LNCaP clone FGC (cell line): ENCODE measurements around the genes YEATS2, PARL, HTR3D, EIF2B5 and ABCF3.

DNA sequence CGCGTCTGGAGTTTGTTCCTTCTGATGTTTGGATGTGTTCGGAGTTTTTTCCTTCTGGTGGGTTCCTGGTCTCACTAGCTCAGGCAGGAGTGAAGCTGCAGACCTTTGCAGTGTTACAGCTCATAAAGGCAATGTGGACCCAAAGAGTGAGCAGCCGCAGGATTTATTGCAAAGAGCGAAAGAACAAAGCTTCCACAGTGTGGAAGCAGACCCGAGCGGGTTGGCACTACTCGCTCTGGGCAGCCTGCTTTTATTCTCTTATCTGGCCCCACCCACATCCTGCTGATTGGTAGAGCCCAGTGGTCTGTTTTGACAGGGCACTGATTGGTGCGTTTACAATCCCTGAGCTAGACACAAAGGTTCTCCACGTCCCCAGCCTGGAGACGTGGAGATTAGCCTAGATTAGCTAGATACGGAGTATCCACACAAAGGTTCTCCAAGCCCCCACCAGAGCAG is 3.8 kb upstream of the MCCC1 start:
- RRBS, 2 experiments = no CpG with 5 or more reads among the region's 12 CpGs

- RRBS, 2 experiments = no CpG with 5 or more reads among the region's 27 CpGs
These were observed 16.8 kb upstream of the MCCC1 start for GRCh38 chr3:183115946-183116665.

- RRBS, 2 experiments = no CpG with 5 or more reads among the region's 14 CpGs
These were observed 41.0 kb upstream of the B3GNT5 start for GRCh38 chr3:183212024-183212460.

GRCh38 chr3:183212461-183213116 is 40.5 kb upstream of the B3GNT5 start:
- RRBS, 2 experiments = no CpG with 5 or more reads among the region's 8 CpGs

- RRBS, 2 experiments = no CpG with 5 or more reads among the region's 7 CpGs
These were observed 5.6 kb downstream of the B3GNT5 start for GRCh38 chr3:183258466-183259151.

- RRBS, 2 experiments = no CpG with 5 or more reads among the region's 8 CpGs
These were observed 42.2 kb downstream of the KLHL6 start for GRCh38 chr3:183513187-183513913.

- RRBS, 2 experiments = no CpG with 5 or more reads among the region's 3 CpGs
These were observed 7.2 kb downstream of the KLHL6 start for GRCh38 chr3:183548062-183548886.

GRCh38 chr3:183553670-183554287 is 1.7 kb downstream of the KLHL6 start:
- RRBS, 2 experiments = no CpG with 5 or more reads among the region's 5 CpGs

DNA sequence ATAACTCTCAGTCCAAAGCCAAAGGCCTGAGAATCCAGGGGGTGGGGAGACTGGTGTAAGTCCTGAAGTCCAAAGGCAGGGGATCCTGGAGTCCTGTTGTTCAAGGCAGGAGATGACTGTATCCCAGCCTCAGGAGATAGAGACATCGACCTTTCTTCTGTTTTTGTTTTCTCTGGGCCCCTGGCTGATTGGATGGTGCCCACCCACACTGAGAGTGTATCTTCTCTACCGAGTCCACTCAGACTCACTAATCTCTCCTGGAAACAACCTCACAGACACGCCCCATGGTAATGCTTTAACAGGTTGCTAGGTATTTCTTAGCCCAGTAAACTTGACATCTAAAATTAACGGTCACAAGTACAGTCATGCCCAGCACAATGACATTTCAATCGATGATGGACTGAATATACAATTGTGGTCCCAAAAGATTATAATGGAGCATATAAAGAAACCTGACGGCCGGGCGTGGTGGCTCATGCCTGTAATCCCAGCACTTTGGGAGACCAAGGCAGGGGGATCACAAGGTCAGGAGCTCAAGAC is 1.5 kb upstream of the KLHL6 start:
- RRBS, 2 experiments = no CpG with 5 or more reads among the region's 8 CpGs

GRCh38 chr3:183697748-183698792 is at the start of gene YEATS2:
Gene YEATS2 (plus strand): TSS chr3:183697797.
- RRBS, 2 experiments = 1 to 2% methylated on average over 27 of the region's 92 CpGs

GRCh38 chr3:183884152-183885464 is at the start of gene PARL:
Gene PARL (minus strand): TSS chr3:183884880.
- RRBS, 2 experiments = under 1 to 1% methylated on average over 12 of the region's 78 CpGs

GRCh38 chr3:184031542-184031869 is at the start of gene HTR3D:
Gene HTR3D (plus strand): TSS chr3:184031742.
- RRBS, 2 experiments = no CpG with 5 or more reads among the region's 1 CpG

DNA sequence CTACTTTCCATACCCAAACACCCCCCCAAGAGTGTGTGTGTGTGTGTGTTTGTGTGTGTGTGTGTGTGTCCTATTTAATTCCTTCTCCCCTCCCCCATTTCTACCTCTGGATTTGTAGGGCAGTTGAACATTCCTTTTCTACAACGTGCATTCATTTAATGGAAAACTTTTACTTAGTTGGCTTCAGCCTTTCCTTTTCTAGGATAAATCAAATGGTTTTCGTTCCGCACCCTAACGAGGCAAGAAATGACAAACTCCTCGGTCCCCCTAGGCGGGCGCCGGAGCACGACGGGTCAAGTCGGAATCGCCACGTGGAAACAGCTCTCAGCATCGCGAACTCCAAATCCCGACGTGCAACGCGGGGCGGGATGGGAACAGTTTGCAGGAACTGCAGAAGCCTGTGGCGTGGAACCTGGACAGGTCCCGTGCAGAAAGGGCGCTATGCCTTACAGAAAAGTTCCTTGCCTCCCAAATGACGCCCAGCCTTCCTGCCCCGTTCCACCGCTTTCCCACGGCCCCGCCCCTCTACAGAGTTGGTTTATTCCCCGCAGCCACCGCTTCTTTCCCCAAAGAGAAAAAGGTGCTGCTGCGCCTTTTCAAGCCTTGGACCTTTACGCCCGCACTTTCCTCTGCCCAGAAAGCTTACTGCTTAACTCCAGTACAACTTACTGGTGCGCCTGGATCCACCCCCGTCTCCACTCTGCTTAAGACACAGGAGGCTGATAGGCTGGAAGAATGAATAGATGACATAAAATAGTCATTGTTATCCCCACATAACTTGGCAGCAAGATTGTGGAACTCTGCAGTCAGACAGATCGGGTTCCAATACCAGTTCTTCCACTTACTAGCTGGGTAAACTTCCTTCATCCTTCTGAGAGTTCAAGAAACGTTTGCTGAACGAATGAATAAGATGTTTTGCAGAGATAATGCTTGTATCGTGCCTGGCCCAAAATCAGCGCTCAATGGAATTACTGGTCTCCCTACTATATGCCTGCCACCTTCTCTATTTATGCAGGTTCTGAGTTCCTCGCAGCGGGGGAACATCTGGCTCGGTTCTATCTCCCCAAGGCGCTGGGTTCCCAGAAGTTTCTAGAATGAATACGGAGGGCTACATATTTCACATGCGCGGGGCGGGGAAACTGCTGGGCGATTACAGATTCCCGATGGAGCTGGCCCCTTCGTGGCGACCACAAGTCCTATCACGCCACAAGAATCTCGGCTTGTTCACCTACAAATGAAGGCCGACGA is 867 bp upstream of the EIF2B5 start:
- RRBS, 2 experiments = no CpG with 5 or more reads among the region's 56 CpGs

GRCh38 chr3:184135115-184136156 is at the start of gene EIF2B5:
Gene EIF2B5 (plus strand): TSS chr3:184135358.
- RRBS, 2 experiments = 3% methylated on average over 6 of the region's 64 CpGs; no CpG with 5 or more reads in 1 of the 2 experiments

DNA sequence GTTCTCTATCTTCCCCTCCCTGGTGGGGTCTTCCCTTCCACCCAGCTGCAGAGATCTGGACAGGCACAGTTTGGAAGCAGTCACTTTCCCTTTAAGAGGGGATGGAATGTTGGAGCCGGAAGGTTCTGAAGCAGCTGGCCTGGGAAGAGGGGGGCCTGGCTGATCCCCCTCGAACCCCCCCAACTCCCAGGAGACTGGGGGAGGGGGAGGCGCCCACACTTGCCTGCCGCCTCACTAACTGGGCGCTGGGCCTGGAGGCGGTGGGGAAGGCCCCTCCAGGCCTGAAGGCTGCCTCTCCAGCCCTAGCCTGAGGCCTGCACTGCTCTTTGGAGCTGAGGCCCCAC is 1.4 kb downstream of the DVL3 start:
- RRBS, 2 experiments = no CpG with 5 or more reads among the region's 6 CpGs

GRCh38 chr3:184160890-184161184 is 5.7 kb downstream of the DVL3 start:
- RRBS, 2 experiments = no CpG with 5 or more reads among the region's 6 CpGs

DNA sequence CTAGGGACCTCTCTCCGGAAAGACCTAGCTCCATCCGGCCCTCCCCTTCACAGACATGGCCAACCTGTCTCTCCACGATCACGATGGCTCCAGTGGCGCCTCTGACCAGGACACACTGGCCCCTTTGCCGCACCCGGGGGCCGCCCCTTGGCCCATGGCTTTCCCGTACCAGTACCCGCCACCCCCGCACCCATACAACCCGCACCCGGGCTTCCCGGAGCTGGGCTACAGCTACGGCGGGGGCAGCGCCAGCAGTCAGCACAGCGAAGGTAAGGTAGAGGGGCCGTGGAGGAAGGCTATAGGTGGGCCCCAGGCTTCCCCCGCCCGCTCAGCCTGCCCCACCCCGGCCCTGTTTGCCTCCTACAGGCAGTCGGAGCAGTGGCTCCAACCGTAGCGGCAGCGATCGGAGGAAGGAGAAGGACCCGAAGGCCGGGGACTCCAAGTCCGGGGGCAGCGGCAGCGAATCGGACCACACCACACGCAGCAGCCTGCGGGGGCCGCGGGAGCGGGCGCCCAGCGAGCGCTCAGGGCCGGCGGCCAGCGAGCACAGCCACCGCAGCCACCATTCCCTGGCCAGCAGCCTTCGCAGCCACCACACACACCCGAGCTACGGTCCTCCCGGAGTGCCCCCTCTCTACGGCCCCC is 4.6 kb upstream of the AP2M1 start:
- RRBS, 2 experiments = 93 to 95% methylated on average over 18 to 29 of the region's 50 CpGs

GRCh38 chr3:184185076-184186261 is at the start of gene ABCF3:
Gene ABCF3 (plus strand): TSS chr3:184186199.
- RRBS, 2 experiments = under 1% methylated on average over 27 to 30 of the region's 70 CpGs

GRCh38 chr3:184187231-184187935 is 1.4 kb downstream of the ABCF3 start:
- RRBS, 2 experiments = no CpG with 5 or more reads among the region's 10 CpGs